ENCODE measurements around the gene CDKN3.

DNA sequence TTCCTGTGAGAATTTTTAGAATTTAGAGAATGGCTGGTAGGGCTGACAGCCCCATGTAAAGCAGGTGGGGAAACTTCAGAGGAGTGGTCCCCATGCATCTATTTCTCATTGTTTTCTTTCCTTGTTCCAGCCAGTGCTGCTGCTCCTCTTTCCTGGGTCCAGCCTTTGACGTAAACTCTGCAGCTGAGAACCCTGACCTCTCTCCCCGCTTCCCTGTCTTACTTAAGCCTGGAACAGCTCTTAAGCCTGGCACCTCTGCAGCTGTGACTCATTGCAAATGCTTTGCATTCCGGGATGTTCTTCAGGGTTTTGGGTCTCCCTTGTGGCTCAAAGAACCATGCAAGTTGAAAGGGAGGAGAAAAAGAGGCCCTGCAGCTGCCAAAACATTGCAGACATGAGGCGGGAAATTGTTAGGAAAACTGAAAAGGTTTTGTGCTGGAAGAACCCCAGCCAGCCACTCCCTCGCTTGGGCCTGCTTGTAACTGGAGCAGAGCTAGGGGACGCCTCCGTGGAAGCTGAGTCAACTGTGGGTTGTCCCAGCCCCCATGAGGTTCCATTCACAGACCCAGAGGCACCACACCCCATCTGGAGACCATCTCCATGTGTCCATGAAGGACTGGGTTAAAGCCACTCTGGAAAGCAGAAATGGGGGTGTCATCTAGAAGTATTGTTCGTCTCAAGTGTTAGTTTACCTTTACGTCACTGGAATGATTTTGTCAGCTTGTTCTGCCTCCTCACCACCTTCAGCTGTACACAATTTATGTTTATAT is 60.2 kb upstream of the FERMT2 start:
- PRO-cap: no peak

GRCh38 chr14:53153479-53153644 is 239 bp upstream of the DDHD1 start:
- PRO-cap: no peak

DNA sequence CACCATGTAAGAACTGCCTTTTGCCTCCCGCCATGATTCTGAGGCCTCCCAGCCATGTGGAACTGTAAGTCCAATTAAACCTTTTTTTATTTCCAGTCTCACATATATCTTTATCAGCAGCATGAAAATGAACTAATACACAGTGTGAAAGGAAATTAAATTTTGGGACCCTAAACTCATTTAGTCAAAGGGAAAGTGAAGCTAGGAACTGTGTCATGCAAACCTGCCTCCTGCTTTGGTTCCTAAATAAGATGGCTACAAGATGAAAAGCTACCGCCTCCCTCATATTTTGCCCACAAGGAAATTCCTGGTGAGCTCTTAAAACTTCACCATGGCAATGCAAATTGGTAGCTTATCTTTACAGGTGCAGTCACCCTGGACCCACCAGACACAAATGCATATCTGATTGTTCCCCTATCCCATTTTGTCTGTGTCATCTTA is 91.9 kb upstream of the DDHD1 start:
- PRO-cap: no peak

GRCh38 chr14:53946415-53947351 is 9.9 kb downstream of the BMP4 start:
- PRO-cap: no peak

DNA sequence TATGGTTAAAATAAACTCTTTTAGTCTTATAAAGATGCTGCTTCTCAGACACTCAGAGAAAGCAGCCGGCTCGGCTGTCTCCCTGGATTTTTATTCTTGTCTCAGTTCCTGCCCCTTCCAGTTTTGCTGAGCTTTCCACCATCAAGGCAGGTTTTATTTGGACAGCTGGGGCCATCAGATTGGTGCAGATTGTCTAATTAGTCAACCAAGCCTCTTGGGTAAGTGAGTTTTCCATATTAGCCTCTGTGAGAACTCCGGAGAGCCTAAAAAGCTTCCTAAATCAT is 130.8 kb upstream of the BMP4 start:
- PRO-cap: no peak

DNA sequence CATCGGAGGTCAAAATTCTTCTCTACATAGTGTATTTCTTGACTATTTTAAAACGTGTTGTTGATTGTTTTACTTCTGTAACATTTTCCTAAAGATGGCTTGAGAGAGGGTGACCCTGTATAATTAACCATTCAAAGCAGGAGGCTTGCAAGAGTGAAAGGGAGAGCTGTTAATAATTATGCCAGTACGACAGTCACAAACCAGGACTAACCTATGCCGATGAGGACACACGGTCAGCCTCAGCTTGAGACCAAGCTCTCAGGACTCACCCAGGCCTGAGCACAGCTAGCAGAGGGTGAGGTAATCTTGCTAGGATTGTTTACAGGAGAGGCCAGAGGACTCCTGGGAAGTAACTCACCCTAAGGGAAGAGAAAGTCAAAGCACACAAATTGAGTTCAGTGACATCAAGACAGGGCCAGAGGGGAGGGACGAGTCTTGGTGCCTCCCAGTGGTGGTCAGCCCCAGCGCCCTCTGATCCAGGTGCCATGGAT is 29.8 kb upstream of the CDKN3 start:
- PRO-cap: no peak

DNA sequence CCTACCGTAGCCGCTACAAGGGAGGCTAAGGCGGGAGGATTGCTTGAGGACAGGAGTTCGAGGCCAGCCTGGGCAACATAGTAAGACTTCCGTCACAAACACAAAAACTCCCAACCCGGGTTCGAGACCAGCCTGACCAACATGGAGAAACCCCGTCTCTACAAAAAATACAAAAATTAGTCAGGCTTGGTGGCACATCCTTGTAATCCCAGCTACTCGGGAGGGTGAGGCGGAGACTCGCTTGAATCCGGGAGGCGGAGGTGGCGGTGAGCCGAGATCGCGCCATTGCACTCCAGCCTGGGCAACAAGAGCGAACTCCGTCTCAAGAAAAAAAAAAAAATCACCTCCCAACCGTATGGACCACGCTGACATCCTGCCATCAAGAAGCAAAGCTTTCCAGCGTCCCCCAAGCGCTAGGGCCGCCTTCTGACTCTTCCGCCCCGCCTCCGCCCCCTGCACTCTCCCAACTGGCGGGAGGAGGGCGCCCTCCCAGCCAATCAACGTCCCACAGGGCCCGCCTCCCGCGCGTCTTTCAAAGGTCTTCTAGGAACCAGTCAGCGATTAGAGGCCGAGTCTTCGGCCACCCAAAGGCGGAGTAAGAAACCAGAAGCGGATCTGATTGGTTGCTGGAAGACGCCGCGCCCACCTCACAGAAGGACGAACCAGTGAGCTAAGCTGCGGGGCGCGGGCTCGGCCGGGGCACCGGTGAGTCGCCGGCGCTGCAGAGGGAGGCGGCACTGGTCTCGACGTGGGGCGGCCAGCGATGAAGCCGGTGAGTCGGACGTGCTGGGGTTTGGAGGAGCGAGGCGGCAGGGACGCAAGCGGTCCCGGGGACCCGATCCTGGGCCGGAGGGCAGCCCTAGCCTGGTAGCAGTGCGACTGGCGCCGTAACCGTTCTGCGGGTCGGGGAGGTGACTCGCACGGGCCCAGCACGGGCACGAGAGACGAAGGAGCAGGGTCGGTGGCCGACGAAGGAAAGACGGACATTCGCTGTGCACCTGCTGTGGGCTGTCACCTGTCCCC is at the start of gene CDKN3:
Gene CDKN3 (plus strand): TSS at position 702 of the 1,023 bp plus-strand sequence.
- PRO-cap: bidirectional peak, plus-strand start at position 697 of the sequence, minus-strand start at position 469 of the sequence

DNA sequence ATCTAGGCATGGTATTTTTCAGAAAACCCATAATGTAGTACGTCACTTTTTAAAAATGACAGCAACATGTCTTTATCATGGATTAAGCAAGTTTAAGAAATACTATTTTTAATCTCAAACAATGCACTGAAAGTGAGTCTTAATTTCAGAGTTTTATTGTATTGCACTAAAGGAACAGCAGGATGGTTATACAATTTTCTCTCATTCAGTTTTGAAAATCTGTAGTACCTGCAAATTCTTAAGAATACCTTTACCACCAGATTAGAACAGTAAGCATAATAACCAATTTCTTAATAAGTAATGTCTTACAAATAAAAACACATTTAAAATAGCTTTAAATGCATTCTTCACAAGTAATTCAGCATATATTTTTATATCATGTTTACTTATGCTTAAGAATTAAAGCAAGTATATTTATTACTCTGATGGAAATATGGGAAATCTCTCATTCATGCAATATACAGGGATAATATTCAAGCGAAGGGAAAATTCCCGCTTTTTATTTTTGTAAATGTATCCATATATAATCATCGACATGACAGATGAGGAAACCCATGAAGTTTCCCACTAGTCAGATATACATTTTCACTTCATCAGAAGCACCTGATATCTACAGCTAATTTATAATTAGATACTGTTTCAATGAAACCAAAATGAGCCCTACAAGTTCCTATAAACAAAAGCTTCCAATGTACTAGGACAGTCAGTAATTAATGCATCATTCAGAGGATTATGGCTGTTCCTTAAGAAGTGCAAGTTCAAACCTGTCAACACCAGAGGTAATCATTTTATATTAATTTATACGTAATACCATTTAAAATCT is 14.2 kb downstream of the CNIH1 start:
- PRO-cap: no peak

GRCh38 chr14:54447034-54447725 is 6.0 kb upstream of the CNIH1 start:
- PRO-cap: no peak

GRCh38 chr14:54628754-54629261 is 61.9 kb downstream of the SAMD4A start:
- PRO-cap: no peak

- PRO-cap: no peak
Observed at GRCh38 chr14:54772356-54772666, 130.3 kb downstream of the GCH1 start.

GRCh38 chr14:54776098-54776774 is 126.4 kb downstream of the GCH1 start:
- PRO-cap: no peak

GRCh38 chr14:54844487-54844893 is 58.1 kb downstream of the GCH1 start:
- PRO-cap: no peak

- PRO-cap: no peak
Observed at GRCh38 chr14:54859165-54859493, 43.5 kb downstream of the GCH1 start.

DNA sequence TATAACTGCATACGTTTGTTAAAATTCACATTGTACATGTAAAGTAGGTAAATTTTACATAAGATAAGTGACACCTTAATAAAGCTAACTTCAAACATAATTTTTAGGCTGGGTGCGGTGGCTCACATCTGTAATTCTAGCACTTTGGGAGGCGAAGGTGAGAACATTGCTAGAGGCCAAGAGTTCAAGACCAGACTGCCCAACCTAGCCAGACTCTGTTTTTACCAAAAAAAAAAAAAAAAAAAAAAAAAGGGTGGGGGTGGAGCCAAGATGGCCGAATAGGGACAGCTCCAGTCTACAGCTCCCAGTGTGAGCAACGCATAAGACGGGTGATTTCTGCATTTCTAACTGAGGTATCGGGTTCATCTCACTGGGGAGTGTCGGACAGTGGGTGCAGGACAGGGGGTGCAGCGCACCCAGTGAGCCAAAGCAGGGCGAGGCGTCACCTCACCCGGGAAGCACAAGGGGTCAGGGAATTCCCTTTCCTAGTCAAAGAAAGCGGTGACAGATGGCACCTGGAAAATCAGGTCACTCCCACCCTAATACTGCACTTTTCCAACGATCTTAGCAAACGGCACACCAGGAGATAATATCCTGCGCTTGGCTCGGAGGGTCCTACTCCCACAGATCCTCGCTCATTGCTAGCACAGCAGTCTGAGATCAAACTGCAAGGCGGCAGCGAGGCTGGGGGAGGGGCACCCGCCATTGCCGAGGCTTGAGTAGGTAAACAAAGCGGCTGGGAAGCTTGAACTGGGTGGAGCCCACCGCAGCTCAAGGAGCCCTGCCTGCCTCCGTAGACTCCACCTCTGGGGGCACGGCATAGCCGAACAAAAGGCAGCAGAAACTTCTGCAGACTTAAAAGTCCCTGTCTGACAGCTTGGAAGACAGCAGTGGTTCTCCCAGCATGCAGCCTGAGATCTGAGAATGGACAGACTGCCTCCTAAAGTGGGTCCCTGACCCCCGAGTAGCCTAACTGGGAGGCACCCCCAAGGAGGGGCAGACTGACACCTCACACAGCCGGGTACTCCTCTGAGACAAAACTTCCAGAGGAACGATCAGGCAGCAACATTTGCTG is 32.2 kb downstream of the GCH1 start:
- PRO-cap: no peak

DNA sequence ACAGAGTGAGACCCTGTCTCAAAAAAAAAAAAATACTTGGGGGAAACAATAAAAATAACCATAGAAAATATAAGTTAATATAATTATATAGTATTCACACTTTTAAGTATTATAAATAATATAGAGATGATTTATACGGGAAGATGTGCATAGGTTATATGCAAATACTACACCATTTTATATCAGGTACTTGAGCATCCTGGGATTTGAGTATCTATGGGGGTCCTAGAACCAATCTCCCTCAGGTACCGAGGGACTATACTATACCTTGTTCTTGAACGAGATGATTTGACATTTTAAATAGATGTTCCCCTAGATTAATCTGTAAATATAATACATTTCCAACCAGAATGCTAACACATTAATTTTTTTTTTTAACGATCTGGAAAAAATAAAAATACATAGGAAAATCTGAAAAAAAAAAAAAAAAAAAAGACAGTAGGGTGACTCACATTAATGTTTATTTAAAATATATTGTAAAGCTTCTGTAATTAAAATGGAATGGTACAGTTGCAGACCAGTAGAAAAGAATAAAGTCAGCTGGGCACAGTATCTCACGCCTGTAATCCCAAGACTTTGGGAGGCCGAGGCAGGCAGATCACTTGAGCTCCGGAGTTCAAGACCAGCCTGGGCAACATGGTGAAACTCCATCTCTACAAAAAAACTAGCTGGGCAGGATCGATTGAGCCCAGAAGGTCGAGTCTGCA is 7.5 kb downstream of the MAPK1IP1L start:
- PRO-cap: no peak

- PRO-cap: no peak
Observed at GRCh38 chr14:55074465-55075366, 23.3 kb downstream of the MAPK1IP1L start.

- PRO-cap: no peak
Observed at GRCh38 chr14:55128710-55128847, 473 bp upstream of the LGALS3 start.

DNA sequence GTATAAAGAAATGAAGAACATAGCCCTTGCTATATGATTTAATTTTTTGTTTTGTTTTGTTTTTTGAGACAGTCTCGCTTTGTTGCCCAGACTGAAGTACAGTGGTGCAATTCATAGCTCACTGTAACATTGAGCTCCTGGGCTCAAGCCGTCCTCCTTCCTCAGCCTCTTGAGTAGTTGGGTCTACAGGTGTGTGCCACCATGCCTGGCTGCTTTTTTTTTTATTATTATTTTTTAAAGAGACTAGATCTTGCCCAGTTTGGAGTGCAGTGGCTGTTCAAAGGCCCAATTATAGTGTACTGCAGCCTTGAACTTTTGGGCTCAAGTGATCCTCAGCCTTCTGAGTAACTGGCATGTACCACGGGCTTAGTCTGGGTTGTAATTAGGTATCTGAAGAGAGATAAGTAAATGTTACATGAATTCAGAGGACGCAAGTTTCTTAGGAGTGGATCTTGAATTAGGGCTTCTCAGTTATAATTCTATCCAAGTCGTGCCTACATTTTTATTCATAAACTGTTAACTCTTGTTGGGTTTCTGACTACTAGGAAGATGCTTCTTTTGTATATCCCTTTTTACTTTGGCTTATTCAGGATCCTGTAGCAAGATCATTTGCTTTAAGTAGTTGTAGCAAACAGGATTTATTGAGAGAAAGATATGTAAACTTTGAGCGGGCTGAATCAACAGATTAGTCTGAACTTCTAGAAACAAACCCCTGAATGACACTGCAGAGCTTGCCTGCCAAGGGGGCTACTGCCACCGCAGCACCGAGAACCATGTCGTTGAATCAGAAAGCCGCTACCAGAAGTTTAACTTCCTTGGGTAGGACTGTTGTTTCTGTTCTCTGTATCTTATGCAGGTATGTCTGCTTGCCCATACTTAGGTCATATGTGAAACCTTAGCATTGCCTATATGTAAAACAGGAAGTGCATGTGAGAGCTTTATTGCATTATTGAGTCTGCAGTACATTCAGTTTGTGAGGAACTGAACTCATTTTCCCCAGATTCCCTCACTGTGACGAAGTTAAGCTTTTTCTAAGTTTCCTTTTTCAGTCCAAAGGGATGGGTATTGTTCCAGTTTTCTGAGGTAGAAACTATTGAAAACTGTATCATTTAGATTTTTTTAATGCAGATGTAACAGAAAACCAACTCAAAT is 6.4 kb downstream of the FBXO34 start:
- PRO-cap: no peak

DNA sequence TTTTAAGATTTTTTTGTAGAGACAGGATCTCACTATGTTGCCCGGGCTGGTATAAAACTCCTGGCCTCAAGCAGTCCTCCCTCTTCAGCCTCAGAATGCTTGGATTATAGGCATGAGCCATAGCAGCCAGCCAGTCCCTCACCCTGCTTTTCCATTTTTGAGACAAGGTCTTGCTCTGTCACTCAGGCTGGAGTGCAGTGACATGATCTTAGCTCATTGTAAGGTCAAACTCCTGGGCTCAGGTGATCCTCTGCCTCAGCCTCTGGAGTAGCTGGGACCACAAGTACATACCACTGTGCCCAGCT is 33.1 kb downstream of the FBXO34 start:
- PRO-cap: no peak

Data from left cardiac atrium (tissue), 1 donor.